LHCN-M2 (cell line): ENCODE measurements around the genes JMJD8, FBXL16 and TPSAB1.

DNA sequence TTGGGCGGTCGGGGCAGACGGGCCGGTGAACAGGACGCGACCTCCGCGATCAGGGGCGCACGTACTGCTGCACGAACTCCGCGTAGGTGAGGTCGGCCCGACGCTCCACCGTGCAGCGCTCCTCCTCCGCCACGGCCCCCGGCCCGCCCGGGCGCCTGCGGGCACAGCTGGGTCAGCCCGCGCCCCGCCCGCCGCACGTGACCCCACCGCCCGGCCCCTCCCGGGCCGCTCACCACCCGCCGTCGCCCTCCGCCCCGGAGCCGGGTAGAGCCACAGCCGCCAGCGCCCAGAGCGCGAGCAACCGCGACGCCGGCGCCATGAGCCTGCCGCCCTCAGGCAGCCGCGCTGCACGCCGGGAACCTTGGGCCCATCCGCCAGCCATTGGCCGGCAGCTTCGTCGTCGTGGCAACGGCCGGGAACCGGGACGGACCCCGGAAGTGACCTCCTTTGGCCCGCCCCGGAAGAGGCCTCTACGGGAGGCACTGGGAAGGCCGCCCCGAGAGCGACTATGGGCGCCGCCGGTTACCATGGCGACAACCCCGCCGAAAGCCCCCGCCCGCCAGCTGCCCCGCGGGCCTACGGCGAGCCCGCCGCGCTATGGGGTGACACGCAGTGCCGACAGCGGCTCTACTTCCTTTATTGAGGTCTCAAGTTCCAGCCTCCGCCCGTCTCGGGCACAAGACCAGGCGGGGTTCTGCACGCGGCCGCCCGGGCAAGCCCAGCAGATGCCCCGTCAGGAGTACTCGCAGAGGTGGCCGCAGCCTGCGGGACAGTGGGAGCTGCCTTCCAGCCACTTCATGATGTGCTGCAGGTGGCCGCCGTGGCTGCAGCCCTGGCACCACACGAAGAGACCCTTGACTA lies at the start of gene JMJD8:
Gene JMJD8, minus strand, starts transcription at position 334 of the 861 bp plus-strand sequence.
- RAMPAGE, long total RNA: no peak

GRCh38 chr16:705664-706166 lies at the start of gene FBXL16:
Gene FBXL16, minus strand, starts transcription at chr16:705801.
- RAMPAGE, long total RNA: no peak

GRCh38 chr16:706999-707765 lies 1.6 kb upstream of the FBXL16 start:
- RAMPAGE, long total RNA: no peak

DNA sequence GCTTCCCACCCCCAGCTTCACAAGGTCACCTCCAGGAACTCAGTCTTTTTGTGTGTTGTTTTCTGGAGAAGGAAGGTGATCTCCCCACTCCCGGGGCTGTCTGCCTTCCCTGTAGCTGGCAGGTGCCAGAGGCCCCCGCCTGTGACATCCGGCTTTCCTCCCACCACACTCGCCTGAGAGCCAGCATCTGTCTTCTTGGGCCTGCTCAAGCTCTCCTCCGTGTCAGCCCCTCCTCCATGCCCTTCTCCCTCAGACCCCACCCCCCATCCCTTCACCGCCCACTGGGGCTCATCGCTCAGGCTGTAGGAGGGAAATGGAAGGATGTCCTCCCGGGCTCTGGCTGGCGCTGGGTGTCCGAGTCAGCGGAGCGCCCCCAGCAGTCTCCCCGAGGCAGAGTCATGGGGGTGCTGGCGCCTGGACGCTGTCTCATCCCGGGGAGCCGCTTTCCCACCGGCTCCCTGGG lies 624 bp upstream of the ANTKMT start:
- RAMPAGE, long total RNA: no peak

- RAMPAGE, long total RNA: no peak
Measured at GRCh38 chr16:739886-740520, 794 bp downstream of the CIAO3 start.

GRCh38 chr16:759292-760189 lies 993 bp upstream of the MSLN start:
- RAMPAGE, long total RNA: no peak

DNA sequence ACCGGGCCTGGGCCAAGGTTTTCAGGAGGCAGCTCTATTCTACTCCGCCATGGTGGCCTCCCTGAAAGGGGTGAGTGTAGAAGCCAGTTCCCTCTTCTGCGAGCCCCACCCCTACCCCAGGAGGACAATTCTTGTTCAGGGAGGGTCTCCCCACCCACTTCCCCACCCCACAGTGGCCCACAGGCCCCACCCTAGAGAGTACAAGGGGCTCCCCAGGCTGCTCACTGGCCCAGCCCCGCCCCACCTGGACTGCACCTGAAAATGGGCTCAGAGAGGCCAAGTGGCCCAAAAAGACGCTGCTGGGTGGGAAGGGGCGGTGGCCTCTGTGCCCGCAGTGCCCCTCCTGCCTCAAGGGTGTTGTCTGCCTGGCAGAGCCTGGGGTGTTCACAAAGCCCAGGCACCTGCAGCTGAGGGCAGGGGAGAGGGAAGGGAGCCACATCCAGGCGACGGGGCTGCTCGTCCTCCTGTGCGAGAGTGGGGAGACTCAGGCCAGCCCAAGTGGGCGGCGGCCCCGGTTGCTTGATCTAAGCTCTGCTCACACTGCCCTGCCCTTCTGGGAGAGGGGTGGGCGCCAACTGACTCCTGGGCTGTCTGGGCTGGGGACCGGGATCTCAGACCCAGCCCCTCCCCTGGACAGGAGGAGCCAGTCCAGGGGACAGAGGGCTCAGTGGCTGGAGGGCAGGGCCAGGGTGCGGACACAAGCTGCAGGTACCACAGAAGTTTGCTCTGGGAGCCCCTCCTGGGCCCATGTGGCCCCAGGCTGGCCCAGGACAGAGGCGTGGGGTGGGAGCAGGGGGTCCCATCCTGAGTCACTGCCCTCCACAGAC lies 1.5 kb downstream of the MSLN start:
- RAMPAGE, long total RNA: no peak

DNA sequence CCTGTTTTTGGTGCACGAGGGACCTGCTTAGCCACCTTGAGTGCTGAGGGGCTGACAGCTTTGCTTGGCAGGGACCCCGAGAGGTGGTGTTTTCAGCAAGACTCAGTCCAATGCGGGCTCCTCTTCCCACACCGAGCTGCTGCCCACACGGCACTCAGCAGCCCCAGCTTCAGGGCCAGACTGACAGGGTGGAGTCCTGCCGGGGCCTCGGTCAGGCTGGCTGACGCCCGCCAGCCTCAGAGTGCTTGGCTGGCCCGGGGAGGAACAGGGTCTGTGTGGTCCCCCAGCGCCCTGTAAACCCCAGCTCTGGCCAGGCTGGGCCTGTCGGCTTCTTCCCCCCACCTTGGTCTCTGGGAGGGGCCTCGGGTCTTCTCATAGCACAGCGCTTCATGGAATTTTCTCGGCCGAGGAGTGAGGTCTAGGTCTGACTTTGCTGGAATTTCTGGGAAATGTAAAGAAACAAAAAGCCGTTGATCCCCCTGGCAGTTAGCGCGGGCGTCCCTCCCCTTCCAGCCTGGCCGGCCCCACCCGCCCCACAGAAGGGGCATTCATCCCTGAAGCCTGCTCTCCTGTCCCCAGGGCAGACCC lies 2.6 kb downstream of the SOX8 start:
- RAMPAGE, long total RNA: no peak

DNA sequence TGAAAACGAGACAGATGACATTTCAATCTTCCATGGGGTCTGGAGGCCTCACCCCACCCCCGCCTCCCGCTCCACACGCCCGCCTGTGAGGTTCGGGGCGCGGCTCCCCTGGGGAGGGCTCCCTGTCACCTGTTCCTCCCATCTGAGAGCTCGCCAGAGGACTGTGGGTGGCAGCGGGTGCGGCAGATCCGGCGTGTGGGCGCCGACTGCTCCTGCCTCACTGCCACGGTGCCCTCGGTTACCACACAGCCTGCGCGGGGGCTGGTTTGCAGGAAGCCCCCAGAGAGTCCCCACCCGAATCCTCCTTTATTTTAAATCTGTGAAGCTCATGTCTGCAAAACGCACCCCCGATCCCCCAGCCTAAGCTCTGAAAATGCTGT lies 16.2 kb downstream of the SOX8 start:
- RAMPAGE, long total RNA: no peak

DNA sequence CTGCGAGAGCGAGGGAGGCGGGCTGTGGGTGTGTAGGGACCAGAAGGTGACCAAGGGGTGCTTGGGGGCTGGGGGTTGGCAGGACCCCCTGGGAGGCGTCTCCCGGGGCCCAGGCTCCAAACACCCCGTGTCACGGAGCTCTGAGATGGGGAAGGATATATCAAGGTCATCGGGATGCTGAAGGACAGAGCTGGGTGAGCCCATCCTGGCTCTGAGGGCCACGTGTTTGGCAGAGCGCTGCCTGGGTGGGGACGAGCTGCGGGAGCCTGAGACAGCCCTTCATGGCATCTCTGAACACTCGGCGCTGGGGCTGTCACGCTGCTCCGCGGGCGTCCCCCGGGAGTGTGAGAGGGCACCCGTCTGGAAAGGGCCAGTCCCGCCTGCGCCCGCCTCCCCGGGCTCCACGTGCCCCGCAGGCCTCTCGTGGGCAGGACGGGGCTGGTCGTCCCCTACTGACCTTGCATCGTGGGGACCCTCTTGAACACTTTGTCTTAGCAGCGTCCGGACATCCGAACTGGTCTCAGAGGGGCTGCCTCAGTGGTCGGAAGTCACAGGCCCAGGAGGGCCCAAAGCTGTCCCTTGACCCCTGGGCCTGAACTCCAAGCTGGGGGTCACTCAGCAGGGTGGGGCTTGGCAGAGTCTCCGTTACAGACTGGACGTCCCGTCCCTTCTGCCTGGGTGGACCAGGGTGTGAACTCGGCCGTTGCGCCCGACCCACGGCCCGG lies 4.4 kb downstream of the CACNA1H start:
- RAMPAGE, long total RNA: no peak

DNA sequence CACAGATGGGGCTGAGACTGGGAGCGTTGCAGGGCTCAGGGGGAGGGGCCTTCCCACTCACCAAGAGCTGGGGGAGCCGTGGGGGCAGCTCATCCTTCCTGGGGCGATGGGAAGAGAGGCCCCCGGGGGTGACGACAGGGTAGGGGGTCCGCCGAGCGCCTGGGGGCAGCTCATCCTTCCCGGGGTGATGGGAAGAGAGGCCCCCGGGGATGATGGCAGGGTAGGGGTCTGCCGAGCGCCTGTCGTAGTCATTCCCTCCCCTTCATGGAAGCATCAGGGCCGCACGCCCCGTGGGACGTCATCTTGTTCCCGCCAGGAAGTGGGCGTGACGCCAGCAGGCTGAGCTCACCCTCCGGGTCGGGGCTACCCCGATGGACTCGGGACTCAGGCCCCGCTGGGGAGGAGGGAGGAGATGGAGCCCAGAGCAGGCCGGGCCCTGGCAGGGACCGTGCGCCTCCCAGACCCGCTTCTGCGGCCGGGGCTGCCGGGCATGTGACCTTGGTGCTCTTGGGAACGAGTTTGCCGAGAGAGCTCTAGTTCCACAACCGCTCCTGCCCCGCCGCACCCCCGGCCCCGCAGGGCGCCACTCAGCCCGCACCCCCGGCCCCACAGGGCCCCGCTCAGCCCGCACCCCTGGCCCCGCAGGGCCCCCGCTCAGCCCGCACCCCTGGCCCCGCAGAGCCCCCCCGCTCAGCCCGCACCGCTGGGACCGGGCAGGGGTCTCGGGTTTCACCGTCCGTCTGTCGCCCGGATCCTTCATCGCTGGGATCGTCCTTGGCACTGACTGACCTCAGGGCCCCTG lies 5.5 kb downstream of the CACNA1H start:
- RAMPAGE, long total RNA: no peak

DNA sequence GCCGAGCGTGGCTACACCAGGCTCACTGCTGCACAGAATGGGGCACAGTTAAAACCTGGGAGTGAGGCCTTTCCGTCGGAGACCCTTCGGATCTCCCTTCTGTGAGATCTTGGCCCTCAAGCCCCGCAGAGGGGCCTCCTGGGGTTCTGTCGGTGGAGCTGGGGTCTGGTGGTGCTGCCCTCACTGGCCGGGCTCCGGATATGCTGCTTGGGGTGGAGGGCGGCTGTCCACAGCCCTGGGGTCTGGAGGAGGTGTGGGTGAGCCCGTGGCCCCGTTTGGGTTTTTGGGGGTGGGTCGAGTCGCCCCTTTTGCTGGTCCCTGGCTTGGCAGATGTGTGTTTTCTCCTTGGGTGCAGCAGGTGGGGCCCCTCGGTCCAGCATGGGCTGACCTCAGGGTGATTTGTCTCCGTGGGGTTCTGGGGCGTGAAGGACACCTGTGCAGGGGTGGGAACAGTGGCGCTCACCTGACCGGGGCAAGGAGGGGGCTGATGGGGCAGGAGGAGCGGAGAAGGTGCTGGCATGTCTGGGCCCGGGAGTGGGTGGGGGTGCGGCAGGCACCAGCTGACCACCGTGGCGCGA lies 11.8 kb downstream of the CACNA1H start:
- RAMPAGE, long total RNA: no peak

- RAMPAGE, long total RNA: no peak
Measured at GRCh38 chr16:1171867-1172400, 19.0 kb downstream of the CACNA1H start.

DNA sequence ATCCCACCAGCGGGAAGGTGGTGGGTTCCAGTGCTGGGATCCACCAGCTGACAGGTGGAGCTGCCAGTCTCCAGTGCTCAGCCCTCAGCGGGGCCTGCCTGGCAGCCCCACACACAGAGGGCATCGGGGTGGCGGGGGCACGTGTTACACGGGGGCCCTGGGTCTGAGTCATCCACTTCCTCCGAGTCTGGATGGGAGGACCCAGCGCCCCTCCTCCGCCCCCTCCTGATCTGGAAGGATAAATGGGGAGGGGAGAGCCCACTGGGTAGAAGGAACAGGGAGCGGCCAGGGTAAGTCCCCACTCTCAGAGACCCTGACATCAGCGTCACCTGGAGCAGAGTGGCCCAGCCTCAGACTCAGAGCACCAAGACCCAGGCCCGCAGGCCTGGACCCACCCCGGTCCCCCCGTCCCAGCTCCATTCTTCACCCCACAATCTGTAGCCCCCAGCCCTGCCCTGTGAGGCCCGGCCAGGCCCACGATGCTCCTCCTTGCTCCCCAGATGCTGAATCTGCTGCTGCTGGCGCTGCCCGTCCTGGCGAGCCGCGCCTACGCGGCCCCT lies at the start of gene TPSAB1:
Gene TPSAB1, plus strand, starts transcription at position 267 of the 560 bp plus-strand sequence.
- RAMPAGE, long total RNA: no peak

DNA sequence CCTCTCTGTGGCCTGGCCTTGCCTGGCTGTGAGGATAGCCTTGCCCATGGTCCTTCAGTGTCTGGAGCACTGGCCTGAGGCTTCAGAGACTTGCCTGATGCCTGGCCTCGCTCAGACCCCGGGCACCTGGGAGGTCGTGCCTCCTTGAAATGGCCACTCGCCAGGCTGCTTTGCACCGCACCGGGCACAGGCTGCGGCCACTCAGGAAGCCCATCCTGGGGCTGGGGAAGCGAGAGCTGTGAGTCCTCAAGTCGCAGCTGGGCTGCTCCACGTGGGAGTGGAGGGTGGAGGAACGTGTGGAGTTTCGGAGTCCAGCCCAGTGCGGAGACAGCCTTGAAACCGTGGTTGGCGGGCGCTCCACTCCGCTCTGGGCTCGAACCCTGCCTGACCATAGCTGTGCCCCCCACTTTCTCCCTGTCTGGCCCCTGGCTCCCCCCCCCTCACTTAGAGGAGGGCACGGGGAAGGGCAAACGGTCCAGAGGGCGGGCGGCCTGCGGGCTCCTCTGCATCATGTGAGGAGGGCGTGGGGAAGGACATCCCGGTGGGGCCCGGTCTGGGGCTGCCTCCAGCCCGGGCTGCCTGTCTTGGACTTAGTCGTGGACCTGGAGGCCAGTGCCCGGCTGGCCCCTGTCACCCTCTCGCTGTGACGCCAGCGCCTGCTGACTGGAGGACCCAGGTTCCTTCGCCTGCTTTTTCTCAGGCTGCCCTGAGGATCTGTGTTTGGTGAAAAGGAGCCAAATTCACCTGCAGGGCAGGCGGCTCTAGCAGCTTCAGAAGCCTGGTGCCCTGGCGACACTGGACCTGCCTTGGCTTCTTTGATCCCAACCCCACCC lies 2.4 kb downstream of the UBE2I start:
- RAMPAGE, long total RNA: no peak

DNA sequence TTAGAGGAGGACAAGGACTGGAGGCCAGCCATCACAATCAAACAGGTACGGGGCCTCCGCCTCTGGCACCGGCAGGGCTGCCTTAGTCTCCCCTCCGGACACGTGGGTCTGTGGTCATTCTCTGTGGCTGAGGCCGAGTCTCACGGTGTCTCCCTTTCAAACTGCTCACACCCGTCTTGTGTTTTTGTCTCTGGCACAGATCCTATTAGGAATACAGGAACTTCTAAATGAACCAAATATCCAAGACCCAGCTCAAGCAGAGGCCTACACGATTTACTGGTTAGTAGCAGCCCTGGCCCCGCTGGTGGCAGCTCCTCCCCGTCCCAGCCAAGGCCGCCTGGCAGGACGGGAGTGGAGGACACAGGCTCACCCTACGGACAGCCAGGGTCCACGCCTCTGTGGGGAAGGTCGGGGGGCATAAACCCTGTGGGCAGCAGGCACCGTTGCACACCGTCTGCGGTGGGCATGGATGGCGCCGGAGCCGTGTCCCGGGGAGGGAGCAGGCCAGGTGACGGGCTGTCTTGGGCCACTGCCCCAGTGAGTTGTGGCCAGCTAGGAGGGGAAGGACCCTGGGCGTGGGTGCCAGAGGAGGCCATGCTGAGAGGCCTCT lies 10.9 kb downstream of the UBE2I start:
- RAMPAGE, long total RNA: no peak

GRCh38 chr16:1536789-1537661 lies 3.6 kb downstream of the TMEM204 start:
- RAMPAGE, long total RNA: no peak

DNA sequence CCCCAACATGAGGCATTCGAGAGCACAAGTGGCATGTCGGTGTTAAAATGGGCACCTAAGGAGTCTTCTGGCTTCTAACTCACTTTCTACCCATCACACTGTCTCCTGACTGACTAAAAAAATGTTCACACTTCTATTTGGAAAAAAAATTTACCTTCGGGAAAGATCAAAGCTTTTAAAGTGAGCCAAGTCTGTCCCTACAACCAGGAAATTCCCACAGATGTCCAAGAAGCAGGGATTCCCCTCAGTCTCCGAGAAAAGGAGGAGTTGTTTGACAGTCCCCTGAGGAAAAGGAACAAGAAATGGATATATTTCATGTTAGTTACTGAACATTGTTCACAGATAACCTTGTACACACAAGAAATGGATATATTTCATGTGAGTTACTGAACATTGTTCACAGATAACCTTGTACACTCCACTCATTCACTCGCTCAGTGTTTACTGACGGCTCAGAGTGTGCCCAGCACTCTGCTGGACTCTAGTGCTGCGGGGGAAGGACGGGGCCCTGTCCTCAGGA lies 37.8 kb downstream of the TMEM204 start:
- RAMPAGE, long total RNA: no peak

GRCh38 chr16:1713591-1714675 lies 7.9 kb downstream of the MAPK8IP3 start:
- RAMPAGE, long total RNA: no peak

DNA sequence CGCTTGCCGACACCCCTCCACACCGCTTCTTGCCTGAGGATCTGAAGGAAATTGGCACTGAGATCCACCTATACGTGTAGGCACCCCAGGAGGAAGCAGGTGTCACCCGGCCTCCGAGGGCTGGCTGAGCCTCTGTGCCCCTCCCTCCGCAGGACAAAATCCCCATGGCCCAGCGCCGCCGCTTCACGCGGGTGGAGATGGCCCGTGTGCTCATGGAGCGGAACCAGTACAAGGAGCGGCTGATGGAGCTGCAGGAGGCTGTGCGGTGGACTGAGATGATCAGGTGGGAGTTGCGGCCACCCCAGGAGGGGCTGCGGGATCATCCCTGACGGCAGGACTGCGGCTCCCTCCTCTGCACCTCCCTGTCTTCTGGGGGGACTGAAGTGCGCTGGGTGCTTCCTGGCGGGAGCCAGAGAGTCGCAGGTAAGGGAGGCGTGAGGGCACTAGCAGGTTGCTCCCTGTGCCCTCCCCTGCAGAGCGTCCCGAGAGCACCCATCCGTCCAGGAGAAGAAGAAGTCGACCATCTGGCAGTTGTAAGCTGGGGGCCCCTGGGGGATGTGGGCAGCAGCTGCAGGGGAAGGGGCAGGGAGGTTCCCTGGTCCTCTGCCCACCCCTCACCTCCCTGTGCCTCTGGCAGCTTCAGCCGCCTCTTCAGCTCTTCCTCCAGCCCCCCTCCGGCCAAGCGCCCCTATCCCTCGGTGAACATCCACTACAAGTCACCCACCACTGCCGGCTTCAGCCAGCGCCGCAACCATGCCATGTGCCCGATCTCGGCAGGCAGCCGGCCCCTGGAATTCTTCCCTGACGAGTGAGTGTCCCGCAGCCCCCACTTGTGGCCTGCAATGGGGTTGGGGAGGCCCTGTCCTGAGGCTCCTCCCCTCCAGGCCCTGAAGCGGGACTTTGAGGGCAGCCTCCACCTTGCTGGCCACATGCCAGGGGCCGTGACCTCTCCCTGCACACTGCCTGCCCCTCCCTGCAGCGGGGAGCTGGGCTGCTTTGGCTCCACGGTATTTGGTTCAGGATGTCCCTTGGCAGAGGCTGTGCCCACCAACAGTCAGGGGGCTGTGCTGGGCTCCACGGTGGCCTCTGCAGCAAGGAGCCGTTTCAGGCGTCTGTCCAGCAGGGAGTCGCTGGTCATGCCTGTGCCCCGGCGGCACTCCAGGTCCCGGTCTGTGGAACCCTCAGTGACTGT lies 8.7 kb downstream of the NME3 start:
- RAMPAGE, long total RNA: no peak